ENCODE results near the genes FGG and NPY2R.

DNA sequence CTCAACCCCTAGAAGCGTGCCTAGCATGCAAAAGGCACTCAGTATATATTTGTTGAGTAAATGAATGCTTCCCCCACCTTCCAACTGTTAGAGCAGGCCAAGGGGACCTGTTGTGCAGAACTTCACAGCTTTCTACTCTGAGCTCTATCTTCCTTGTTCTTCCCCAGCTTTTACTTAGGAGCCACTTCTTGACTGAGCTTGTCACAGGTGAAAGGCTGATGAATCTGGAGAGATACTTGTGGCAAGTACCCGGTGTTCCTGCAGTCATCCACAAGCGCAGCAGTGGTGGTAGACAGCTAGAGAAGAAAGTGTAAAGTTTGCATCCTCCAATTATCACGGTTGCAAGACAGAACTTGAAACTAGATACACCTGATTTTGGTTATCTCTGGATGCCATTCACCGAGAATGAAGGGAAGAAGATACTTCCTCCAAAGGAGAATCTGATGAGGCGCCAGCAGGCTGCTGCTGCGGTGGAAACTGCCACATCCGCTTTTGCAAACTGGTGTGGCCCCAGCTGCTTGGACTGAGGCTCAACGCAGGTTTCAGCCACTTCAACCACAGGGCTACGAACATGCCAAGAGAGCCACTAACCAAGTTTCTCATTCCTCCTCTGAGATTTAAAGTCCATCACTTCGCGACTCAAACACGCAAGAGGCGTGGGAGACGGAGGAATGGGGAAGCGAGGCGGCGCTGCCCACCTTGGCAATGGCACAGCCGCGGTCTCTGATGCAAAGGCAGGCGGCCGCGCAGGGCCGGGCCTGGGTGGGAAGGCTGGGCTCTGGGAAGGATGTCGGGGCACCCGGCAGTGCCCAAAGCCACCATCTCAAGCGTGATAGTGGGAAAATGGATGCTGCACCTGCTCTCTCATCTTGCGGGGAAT, 1.3 kb upstream of the FHIP1A start:
- RRBS: 62% methylated on average over 3 of the region's 28 CpGs

DNA sequence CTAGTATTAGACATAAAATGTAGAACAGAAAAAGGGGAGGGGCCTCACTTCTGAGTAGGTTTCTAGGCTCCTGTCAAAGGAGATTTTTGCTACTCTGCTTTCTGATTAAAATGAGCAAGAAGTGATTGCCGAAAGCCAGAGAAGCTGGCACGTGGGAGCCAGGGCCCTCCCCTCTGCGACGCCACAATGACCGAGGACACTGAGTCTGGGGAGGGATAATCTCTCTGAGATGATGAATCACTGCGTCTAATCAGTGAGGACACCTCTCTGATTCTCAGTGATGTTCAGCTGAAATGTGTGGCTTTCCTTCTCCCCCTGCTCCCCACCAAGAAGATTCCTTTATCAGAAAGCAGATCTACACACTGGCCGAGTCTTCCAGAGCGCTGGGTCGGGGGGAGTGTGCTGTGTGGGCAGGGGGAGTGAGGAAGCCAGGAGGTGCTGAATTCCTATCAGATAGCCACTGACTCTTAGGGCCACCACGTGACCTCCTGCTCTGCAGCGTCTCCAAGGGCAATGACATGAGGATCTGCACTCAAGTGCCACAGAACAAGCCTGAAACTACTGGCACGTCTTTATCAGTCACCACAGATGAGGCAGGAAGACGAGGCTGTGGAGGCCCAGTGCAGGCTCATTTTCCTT, 89.3 kb downstream of the GATB start:
- RRBS: no CpG with 5 or more reads among the region's 13 CpGs

DNA sequence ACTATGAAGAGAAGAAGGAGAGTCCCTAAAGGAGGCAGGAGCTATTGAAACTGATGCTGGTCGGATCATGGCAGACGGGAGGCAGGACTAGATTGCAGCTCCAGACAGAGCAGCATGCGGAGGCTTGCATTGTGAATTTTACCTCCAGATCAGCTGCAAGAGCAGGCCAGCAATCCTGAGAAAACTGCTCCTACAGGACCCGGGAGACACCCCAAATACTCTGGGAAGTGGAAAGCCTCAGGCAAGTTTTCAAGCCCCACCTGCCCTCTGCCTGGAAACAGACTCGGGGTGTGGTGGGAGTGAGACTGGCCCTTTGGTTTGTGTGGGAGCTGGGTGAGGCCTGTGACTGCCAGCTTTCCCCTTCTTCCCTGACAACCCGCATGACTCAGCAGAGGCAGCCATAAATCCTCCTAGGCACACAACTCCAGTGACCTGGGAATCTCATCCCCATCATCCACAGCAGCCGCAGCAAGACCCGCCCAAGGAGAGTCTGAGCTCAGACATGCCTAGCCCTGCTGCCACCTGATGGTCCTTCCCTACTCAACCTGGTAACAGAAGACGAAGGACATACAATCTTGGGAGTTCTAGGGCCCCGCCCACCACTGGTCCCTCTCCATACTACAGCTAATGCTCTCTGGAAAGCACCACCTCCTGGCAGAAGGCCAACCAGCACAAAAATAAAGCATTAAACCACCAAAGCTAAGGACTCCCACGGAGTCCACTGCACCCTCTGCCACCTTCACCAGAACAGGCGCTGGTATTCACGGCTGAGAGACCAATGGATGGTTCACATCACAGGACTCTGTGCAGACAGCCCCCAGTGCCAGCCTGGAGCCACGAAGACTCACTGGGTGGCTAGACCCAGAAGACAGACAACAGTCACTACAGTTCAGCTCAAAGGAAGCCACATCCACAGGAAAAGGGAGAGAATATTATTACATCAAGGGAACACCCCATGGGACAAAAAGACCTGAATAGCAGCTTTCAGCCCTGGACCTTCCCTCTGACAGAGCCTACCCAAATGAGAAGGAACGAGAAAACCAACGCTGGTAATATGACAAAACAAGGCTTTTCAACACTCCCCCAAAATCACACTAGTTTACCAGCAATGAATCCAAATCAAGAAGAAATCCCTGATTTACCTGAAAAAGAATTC, 30.6 kb downstream of the GATB start:
- RRBS: no CpG with 5 or more reads among the region's 16 CpGs

- RRBS: no CpG with 5 or more reads among the region's 4 CpGs
These were observed 211.7 kb downstream of the FBXW7 start for GRCh38 chr4:152324127-152324572.

- RRBS: no CpG with 5 or more reads among the region's 6 CpGs
These were observed 210.0 kb downstream of the FBXW7 start for GRCh38 chr4:152325822-152326371.

GRCh38 chr4:152348568-152349072, 187.3 kb downstream of the FBXW7 start:
- RRBS: no CpG with 5 or more reads among the region's 1 CpG

DNA sequence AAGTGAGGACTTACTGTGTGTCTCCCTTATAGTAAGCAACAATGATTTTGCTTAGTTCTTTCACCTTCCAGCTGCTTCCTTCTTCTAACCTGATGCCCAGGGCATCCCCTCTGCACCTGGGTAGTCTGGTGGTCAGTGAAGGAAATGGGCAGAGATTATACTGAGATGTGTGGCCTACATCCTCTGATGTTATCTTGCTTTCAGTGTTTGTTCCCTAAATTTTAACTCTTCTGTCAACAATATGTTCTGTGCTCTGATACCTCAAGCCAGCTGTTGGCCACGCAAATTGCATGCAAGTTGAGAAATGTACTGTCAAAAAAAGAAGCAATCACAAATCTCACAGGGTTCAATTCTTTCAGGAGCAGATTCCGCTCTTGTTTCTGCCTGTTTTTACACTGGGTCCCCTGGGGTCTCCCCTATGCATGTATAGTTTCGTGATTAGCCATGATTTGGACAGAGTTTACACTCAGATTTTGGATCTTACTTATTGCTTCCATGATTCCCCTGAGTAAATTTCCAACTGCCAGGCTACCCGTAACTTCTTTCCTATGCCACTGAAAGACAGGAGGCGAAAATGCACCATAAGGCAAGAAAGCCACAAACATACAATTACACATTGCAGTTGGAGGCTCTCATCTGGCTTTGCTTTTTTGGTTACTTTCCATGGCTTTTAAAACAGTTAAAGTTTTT, 73.7 kb downstream of the FBXW7 start:
- RRBS: no CpG with 5 or more reads among the region's 5 CpGs

DNA sequence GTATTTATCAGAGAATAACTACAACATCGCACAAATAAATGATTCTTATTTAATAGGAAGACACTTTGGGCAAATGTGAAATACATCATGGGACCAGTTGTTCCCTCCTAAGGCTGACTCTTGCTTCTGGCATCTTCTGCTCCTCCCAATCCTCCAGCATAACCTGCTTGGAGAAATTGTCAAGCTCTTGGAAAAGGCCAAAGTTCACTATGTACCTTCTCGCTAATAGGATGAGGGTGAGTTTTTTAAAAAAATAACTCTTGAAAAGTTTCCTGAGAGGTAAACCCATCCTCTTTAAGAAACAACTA, 53.4 kb upstream of the FBXW7 start:
- RRBS: no CpG with 5 or more reads among the region's 2 CpGs

DNA sequence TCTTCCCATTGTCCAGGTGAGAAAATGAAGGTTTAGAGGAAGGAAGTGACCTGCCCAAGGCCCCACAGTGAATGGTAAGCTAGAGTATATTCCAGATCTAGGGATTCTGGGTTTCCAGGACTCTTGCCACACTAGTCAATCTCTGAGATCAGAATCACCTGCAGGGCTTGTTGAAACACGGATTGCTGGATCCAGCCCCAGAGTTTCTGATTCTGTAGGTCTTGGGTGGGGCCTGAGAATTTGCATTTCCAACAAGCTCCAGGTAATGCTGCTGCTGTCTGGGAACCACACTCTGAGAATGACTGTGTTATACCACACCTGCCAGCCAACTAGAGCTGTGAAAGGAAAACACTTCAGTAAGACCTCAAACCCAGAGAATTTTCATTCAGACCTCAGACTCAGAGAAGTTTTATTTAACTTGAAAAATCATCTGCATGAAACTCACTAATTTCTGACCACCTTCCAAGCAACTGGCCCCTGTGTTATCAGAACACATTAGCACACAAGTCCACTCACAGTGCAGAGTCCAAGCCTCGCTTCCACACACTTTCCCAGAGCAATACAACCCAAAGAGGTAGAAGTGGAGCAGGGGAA, 17.9 kb upstream of the TMEM154 start:
- RRBS: no CpG with 5 or more reads among the region's 2 CpGs

DNA sequence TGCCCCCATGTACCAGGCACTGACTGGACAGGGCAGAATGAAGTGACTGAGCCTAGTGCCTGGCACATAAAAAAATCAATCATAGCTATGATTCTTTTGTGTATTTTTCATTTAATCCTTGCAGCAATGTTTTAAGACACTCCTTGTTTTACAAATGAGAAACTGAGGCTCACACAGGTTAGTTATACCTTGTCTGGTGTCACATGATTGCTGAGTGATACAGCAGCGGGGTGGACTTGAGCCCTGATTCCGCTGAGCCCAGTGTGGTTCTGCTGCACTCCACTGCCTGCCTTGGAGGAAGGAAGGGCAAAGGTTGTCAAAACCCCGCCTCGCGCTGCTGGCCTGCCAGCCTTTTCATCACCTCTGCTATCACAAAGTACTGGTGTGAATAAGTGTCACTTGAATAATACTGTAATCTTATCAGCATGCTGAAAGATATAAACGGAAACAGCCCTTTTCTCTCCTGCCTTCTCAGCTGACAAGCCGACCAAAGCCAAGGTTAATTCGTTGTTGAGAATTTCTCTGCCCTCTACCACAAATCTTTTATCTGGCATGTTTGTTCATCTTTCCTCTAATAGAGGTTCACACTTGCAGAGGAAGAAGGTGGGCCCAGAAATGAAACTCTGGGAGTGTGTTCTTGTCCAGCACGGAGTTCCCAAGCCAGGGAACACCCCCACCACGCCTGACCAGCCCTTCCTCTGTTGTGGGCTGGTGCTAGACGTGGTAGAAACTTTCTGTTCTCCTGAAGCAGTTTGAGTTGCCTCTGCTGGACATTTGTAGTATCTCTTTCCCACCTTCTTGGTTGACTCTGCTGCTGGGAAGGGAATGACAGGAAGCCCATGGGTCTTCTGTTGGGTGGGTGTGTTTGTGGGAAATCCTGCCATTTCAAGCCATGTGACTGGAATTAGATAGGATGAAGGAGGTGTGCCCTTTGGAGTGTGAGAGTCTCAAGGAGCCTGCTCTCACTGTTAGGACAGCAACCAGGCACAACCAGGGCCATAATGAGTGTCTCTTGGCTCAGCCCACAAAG, 21.4 kb downstream of the FHDC1 start:
- RRBS: no CpG with 5 or more reads among the region's 11 CpGs

GRCh38 chr4:153154035-153154523, 50.2 kb upstream of the TRIM2 start:
- RRBS: no CpG with 5 or more reads among the region's 9 CpGs

GRCh38 chr4:153223550-153223882, 19.3 kb downstream of the TRIM2 start:
- RRBS: no CpG with 5 or more reads among the region's 7 CpGs

DNA sequence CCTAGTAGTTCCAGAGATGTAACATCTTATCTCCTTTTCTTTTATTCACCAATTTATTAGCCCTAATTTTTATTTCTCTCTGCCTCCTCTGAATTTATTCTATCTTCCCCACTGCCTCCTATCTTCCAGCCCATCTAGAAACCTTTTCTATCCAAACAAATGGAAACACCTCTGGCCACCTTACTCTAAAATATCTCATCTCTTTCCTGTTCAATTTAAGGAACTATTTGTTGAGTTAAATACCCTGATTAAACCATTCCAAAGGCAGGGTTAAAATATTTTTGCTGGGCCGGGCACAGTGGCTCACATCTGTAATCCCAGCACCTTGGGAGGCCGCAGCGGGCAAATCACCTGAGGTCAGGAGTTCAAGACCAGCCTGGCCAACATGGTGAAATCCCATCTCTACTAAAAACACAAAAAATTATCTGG, 25.3 kb upstream of the MND1 start:
- RRBS: no CpG with 5 or more reads among the region's 3 CpGs

GRCh38 chr4:153427481-153427844, 38.7 kb upstream of the TMEM131L start:
- RRBS: no CpG with 5 or more reads among the region's 2 CpGs

GRCh38 chr4:153787946-153788345, 937 bp downstream of the SFRP2 start:
- RRBS: no CpG with 5 or more reads among the region's 16 CpGs

DNA sequence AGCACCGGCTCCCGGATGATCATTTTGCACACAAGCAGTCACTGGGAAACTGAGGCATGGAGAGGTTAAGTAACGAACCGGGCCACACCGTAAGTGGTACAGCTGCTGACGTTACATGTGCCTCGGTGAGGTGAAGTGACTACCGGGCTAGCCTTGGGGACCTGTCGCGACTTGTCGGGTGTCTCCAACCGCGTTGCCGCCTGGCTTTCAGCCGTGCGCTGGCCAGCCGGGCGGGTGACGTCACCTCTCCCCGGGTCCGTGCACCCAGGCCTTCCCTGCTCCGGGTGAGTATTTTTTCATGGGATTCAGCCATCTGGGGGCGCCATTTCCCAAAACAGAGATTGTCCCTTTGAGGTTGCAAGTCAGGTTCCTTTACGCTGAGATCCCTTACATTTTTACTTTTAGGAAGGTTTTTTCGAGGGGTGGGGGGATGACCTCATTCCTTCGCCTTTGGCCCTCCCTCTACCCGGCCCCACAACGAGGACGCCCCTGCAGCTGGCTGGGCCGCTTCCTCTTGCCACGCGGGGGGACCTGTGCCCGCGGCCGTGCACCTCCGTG, 3.4 kb upstream of the SFRP2 start:
- RRBS: 91% methylated on average over 14 of the region's 36 CpGs

- RRBS: no CpG with 5 or more reads among the region's 8 CpGs
These were observed at the start of gene FGG for GRCh38 chr4:154612109-154613138. Gene FGG (minus strand): TSS chr4:154612656.

- RRBS: no CpG with 5 or more reads among the region's 8 CpGs
These were observed 255 bp upstream of the RBM46 start for GRCh38 chr4:154780848-154781186.

- RRBS: 18% methylated on average over 22 of the region's 60 CpGs
These were observed at the start of gene NPY2R for GRCh38 chr4:155208270-155209244. Gene NPY2R (plus strand): TSS chr4:155208636.

All from SK-N-MC (cell line).